Umbilical cord (tissue), 2 donors: ENCODE results near the gene OGFOD3.

- RAMPAGE, long total RNA, result no peak
Observed at GRCh38 chr17:82299390-82300017, 17.9 kb downstream of the CD7 start.

- RAMPAGE, long total RNA, result no peak
Observed at GRCh38 chr17:82300839-82301139, 16.6 kb downstream of the CD7 start.

DNA sequence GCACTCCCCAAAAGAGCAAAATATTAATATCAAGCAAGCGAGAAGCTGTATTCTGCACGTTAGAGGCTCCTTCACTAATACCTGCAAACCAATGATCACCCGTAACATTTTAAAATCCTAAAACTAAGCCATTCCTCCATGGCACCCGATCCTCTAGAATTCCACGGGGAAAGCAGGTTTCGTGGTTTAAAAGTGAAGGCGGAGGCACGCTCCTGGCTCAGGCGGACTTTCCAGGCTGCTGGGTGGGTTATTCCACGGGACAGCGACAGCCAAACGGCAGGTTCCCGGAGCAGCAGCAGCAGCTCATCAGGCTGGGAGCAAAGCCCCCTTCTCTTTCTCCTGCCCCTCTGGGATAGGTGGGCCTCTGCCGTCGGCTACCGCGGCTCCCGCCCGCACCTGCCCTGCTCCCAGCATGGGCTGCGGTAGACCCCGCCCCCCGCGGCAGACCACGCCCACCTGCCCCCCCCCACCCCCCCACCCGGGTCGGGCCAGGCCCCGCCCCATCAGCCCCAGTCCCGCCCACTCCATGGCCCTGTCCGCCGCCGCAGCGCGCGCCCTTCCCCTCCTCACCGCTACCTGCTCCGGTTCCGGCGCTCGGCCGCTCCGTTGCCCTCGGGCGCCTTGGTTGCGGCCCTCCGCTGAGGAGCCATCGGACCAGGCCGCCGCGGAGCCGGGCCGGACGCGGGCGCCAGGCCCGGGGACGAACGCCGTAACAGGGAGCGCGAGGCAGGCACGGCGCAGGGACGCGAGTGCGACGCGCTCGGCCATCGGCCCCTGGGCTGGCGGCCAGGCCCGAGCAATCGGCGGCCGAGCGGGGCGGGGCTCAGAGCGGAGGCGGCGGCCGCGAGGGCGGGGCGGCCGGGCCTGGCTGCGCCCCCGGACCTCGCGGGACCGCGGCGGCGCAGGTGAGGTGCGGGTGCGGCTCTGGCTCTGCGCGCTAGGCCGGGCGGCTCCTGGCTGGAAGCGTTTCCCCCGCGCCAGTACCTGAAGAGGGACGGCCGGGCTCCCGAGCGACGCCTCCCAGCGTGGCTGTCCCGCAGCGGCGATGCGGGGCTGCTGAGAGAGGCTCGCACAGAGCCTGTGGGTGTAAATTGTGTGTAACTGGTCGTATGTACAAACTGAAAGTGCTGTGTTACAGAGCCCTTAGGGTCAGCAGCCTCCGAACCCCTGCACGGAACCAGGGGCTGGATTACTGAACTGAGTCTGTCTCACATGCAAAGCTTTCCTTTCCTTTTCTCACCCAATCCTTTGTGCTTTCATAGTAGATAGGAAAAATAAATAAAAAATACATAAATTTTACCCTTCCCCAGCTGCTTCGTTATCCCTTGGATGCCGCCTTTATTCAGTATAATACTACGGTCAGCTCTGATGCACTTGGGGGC, at the start of gene OGFOD3:
Gene OGFOD3 (minus strand): TSS at position 751 of the 1,382 bp plus-strand sequence.
- RAMPAGE, long total RNA, result no peak

- RAMPAGE, long total RNA, result no peak
Observed at GRCh38 chr17:82480391-82480743, 21.8 kb downstream of the NARF start.

GRCh38 chr17:82496275-82496912, 23.1 kb upstream of the FOXK2 start:
- RAMPAGE, long total RNA, result no peak

GRCh38 chr17:82521929-82522308, 2.4 kb downstream of the FOXK2 start:
- RAMPAGE, long total RNA, result no peak

DNA sequence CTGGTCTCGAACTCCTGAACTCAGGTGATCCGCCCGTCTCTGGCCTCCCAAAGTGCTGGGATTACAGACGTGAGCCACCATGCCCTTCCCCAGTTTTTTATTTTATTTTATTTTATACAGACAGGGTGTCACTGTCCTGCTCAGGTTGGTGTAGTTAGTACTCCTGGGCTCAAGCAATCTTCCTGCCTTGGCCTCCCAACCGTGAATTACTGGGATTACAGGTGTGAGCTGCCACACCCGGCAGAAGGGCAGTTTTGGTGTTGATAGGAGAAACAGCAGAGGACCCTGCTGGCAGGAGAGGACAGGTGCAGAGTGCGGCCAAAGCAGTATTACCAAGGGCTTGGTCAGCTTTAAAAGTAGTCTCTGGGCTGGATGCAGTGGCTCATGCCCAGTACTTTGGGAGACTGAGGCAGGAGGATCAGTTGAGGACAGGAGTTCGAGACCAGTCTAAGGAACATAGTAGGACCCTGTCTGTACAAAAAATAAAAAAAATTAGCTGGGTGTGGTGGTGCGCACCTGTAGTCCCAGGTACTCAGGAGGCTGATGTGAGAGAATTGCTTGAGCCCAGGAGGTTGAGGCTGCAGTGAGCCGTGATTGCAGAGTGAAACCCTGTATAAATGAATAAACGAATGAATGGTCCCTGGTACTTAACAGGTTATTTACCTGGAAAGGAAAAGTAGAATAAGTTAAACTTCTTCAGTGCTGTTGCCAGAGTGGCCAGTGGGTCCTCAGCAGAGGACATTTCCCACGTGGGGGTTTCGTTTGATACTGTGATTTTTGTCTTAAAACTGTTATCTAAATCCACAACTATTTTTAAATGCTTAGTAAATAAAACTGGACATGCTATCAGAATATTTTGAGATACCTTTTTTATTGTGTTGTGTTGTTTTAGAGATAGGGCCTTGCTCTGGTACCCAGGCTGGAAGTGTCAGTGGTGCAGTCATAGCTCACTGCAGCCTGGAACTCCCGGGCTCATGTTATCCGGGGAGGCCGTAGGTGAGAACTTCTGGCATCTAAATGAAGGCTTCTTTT, 23.2 kb downstream of the FOXK2 start:
- RAMPAGE, long total RNA, result no peak

DNA sequence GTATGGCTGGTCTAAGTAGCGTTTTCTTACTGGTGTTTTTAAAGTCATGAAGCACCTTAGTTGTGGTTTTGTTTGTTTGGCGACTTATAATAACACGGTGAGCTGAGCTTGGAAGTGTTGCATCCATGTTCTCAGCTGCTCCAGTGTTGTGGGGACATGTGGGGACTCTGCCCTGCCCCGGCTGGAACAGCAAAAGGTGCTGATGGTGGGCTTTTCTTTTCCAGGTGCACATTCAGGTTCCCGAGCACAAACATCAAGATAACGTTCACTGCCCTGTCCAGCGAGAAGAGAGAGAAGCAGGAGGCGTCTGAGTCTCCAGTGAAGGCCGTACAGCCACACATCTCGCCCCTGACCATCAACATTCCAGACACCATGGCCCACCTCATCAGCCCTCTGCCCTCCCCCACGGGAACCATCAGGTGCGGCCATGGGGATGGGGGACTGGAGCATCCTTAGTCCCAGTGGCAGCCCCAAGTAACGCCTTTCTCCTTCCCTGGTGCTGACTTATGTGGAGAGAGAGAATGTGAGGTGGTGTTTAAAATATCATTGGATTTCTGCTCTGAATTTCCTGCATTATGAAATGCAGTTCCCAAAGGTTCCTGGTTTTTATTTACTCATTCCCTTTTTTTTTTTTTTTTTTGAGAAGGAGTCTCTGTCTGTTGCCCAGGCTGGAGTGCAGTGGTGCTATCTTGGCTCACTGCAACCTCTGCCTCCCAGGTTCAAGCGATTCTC, 43.8 kb downstream of the FOXK2 start:
- RAMPAGE, long total RNA, result no peak

GRCh38 chr17:82566111-82566753, 46.7 kb downstream of the FOXK2 start:
- RAMPAGE, long total RNA, result no peak

DNA sequence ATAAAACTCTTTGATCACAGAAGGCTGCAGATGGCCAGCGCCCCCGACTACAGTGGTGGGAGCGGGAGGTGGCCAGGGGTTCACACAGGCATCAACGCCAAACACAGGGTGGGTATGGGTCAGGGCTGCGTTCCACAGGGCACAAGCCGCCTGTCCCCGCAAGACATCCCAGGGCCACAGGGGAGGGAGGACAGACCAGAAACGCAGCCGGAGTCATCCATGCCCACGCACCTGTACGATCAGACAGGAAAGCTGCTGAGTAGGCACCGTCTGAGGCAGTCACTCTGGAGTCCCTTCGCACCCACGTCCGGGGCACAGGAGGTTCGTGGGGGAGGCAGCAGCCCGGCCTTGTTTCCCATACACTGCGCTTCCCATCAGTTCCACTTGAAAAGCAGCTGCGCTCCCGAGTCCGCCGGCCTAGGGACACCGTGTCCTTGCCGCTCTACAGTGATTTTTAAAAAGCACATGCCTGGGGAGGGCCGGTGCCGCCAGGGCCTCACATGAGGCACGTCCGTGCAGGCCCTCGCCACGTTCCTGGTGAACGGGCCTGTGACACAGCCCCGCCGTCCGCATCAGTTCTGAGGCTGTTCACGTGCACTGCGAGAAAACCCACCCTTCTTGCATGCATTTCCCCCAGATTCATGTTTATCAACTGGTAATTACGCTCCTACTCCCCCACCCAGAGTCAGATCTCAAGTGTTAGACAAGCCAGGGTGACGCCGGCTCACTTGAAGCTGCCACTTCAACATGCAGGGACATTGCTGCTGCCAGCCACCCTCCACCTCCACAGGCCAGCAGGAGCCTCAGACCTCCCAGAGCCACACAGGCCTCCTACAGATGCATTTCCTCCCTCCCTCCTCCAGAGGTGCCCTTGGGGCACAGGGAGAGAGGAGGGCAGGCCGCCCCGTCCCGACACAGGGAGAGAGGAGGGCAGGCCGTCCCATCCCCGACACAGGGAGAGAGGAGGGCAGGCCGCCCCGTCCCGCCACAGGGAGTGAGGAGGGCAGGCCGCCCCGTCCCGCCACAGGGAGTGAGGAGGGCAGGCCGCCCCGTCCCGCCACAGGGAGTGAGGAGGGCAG, 34.7 kb downstream of the WDR45B start:
- RAMPAGE, long total RNA, result no peak

DNA sequence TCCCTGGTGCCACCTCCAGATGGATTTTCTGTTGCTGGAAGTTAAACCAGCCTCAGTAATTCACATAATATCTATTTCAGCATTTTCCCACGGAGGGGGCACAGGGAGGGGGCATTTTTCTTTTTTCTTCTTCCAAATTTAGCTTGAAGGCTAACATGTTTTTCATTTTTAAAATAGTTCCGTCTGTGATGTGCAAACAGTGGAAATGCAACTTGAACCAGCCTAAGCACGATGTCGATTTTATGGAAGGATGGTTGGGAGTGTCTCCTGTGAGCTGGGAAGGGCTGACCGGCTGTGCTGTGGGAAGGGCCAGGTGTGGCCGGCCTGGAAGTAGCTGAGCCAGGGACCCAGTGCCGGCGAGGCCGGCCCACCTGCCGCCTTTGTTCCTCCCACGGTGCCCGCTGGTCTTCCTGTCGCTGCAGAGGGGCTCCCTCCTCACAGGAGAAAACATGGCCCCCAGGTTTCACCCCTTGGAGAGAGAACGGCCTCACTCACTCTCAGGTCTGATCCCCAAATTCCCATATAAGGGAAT, 4.0 kb upstream of the RAB40B start:
- RAMPAGE, long total RNA, result no peak

GRCh38 chr17:82751038-82751300, 896 bp upstream of the TBCD start:
- RAMPAGE, long total RNA, result no peak

DNA sequence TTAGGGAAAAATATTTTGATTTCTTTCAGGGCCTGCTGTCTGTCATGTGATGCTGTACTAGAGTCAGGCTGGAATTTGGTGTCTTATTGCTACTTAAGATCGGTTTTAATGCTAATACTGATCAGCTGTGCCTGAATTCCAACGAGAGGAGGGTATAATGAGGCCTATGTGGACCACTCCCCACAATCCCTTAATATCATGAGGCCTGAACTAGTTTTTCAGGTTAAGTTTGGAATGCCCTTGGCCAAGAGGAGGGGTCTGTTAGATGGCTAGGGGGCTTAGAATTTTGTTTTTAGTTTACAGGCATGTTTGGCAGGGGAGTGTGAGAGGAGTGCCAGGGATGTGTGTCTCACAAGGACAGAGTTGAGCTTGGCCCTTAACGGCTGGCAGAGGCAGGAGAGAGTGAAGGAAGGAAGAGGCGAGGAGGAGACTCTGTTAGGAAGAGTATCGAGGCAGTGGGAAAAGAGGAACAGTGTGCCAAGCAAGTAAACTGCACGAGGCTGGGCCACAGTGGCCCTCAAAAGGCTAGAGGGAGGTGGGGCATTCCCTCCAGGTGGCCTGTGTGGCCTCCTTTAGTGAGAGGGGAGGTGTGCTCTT, 3.7 kb downstream of the TBCD start:
- RAMPAGE, long total RNA, result no peak

DNA sequence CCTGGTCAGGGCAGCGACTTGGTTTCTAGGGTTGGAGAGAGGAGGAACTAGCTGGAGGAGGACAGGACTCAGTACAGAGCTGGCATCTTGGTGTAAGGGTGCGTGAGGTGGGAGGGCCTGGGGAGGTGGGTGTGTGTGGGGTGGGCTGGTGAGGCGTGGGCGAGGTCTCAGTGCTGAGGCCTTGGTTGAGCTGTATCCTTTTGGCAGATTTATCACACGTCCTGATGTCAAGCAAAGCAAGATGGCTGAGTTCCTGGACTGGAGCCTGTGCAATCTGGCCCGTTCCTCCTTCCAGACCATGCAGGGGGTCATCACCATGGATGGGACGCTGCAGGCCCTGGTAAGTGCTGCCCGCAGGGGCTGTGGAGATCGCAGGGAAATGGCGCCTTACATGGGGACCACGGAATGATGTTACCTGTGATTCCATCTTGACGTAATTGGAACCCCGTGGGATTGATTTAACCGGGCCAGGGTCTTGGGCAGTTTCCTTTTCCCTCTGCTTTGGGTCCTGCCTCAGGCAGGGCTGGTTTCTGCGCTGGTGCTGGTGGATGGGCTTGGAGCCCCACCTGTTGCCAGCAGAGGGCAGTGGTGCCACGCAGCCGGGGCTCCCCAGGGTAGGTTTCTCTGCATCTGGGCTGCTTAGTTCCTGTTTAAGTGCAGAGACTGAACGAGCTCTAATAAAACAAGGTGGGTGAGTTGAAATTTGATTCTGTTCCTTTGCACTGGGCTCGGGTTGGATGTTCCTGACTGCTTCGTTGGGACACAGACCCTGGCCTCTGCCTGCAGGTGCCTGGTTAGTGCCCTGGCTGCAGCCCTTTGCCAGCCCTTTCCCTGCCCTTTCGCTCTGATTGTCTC, 29.7 kb downstream of the TBCD start:
- RAMPAGE, long total RNA, result no peak

DNA sequence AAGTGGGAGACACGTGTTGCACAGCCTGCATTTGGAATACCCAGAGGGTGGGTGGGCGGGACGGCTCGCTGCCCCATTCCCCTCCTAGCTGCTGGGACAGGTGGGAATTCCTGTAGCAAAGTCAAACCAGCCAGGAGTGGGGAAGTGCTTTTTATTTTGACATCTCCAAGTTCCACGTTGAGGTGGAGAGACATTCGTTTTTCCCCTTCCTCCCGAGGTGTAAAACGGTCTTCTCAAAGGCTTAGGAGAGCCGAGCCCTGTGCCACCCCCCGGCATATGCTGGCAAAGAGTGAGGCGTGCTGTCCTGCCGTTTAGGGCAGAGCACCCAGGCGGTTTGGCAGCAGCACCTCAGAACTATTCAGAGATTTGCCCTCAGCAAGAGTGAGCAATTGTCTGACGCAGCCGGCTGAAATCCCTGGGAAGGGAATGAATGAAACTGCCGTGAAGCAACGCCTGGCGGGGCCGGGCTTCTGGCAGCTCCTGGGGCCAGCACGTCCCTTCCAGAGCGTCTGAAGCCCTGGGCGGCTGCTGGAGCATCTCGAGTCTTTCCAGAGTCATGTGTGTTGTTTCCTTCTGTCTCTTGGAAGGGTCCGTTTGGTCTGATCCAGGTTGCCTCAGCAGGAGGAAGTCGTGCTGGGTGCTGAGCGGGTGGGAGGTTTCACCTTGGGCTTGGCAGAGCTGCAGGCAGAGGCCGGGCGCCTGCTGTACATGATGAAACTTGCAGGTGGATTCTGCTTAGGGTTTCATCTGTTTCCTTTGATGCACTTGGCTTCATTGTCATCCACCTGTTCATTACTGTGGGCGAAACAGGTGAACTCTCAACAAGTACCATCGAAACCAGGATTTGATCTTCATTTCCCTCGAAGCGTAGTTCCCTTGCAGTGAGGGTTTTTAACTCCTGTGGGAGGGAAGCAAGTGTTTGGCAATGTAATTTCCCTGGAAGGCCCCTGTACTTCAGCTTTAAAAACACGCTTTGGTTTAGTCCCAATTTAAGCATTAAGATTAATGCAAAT, 35.3 kb downstream of the TBCD start:
- RAMPAGE, long total RNA, result no peak

DNA sequence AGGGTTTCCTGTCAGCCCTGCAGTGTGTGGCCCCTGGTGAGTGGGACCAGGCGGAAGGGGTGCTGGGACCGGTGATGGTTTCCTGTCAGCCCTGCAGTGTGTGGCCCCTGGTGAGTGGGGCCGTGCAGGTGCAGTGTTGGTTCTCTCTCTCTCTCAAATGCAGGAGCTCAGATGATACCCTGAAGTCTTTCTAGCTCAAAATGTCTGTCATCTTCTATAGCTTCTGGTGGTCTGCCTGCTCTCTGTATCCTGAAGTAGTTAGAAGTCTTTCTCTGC, 45.3 kb upstream of the ZNF750 start:
- RAMPAGE, long total RNA, result no peak

DNA sequence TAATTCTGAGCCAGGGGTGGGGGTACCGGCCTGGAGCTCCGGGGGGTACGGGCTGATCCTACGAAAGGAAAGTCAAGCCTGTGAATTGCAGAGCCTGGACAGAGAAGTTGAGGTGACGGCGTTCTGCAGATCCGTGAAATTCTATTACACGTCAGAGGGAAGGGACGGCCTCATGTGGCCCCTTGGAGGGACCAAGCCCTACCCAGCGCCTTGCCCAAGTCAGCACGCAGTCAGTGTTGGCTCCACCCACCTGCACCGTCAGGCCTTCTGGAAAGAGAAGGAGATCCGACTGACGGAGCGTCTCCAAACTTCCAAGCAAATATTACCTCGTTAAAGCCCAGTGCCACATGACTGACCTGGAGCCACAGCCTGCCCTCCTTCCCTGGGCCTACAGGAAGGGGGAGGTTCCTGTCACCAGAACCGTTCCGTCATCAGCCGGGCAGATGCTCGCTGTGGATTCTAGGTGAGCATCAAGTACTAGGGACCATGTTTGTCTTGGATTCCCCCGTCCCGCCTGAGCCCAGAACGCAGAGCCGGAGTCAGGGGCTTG, 5.0 kb upstream of the B3GNTL1 start:
- RAMPAGE, long total RNA, result no peak

- RAMPAGE, long total RNA, result no peak
Observed at GRCh38 chr17:83084025-83084542, 4.7 kb downstream of the METRNL start.

GRCh38 chr17:83086492-83087432, 7.4 kb downstream of the METRNL start:
- RAMPAGE, long total RNA, result no peak

- RAMPAGE, long total RNA, result no peak
Observed at GRCh38 chr17:83090651-83090995, 11.2 kb downstream of the METRNL start.